Monocyte (primary cell): ENCODE measurements around the gene CFAP36.

GRCh38 chr2:54466841-54467489, 10.8 kb downstream of the SPTBN1 start:
- PRO-cap, 2 experiments = no peak in any of the 2 experiments

DNA sequence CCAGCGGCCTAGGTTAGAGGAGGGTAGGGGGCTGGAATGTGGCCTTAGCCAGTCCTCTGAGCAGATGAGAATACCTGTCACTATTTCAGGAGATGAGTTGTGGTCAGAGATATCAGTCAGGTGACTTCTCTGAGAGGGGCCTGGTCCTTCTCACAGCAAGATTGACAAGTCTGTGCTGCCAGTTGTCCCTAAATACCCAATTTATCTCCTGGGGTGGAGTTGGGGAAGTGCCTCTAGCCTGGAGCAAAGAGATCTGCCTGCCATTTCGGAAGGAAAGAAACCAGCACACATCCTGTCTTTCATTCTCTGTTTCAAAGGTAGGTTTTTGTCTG, 13.5 kb downstream of the SPTBN1 start:
- PRO-cap, 2 experiments = no peak in any of the 2 experiments

GRCh38 chr2:54570727-54571568, 114.8 kb downstream of the SPTBN1 start:
- PRO-cap, 2 experiments = peak in 1 of 2 experiments; most common plus-strand start chr2:54571174 (in 1)

DNA sequence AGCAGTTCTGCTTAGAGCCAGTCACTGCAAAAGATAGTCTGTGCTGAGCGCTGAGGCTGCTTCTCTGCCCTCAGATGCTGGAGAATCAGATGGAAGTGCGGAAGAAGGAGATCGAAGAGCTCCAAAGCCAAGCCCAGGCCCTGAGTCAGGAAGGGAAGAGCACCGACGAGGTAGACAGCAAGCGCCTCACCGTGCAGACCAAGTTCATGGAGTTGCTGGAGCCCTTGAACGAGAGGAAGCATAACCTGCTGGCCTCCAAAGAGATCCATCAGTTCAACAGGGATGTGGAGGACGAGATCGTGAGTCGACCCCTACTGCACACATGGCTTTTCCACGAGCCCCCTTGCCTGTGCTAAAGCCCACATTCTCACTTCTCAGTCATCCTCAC, 78.3 kb upstream of the EML6 start:
- PRO-cap, 2 experiments = no peak in any of the 2 experiments

DNA sequence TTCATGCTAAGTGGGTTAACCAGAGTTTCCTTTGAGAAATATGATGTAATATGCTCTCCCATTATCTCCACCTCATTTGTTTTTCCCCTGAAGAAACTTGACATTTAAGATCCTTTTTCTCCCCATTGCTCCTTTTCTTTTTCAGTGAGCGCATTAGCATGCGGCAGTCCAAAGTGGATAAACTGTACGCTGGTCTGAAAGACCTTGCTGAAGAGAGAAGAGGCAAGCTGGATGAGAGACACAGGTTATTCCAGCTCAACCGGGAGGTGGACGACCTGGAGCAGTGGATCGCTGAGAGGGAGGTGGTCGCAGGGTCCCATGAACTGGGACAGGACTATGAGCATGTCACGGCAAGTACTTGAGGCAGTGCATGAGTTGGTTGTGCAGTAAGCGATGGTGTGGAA, 74.6 kb upstream of the EML6 start:
- PRO-cap, 2 experiments = no peak in any of the 2 experiments

- PRO-cap, 2 experiments = no peak in any of the 2 experiments
Observed at GRCh38 chr2:54668155-54668638, 55.3 kb upstream of the EML6 start.

DNA sequence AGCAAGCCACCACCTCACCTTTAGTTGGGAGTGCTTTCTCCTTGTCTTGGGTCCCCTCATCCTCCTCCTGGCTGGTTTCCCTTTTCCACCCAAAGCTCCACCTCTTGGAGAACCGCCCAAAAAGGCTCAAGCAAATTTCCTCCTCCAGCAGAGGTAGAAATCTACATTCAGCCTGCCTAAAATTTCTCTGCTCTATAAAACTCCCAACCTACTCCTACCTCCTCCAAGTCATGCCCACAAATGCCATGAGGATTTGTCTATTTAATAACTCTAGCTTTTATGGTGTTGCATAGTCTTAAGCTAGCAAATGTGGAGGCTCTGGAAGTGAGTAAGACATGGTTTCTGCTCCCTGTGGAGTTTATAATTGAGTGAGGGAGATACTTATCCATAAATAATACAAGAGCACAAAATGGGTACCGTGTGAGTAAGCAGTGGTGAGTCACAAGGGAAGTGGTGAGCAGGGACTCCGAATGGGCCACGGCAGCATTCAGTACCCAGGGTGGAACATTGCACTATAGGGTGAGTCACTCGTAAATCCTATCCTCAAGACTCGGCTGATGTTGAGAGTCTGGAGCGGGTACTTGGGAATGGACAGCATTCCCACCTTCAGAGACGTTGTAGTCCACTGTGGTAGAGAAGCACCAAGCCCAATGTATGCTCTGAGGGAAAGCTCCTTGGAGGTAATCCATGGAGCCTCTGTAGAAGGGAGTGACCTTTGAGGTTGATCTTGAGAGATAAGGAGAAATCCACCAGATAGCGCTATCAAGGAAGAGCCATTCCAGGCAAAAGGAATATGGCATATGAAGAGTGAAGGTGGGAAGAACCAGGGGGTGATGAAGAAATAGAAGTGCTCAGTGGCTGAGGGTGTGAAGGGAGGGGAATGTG, 146.2 kb downstream of the RTN4 start:
- PRO-cap, 2 experiments = no peak in any of the 2 experiments

DNA sequence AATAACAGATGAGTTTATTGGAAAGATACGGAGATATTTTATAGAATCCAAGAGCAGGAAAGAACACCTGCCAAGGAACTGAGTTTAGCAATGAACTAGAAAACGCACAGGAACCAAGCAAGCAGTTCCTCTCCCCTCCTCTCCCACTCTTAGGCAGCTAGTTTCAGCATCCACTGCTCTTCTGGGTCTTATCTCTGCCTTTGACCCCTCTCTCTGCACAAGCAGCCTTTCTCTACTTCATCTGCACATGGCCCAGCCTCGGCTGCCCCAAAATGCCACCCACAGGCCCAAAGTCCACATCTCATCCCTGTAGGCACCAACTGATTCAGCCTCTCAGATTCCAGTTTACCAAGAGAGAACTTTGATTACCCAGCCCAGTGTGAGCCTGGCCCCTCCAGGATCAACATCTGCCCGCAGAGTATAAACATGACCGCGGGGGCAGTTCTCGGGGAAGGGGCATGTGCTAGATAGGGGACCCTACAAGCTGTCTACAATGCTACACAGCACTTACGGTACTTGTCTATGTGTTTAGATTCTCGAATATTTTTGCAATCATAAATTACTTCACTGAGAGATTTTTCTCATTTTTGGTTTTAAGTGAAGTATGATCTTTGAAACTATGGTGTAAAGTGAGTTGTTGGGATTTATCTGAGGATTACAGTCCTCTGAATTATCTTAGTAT, 141.7 kb downstream of the RTN4 start:
- PRO-cap, 2 experiments = no peak in any of the 2 experiments

- PRO-cap, 2 experiments = peak in 2 of 2 experiments; most common minus-strand start chr2:55006972 (in 1)
Observed at GRCh38 chr2:55006793-55007708, 43.2 kb downstream of the RTN4 start.

- PRO-cap, 2 experiments = peak in 2 of 2 experiments; most common plus-strand start chr2:55010286 (in 1); most common minus-strand start chr2:55010113 (in 1)
Observed at GRCh38 chr2:55009756-55010757, 40.2 kb downstream of the RTN4 start.

DNA sequence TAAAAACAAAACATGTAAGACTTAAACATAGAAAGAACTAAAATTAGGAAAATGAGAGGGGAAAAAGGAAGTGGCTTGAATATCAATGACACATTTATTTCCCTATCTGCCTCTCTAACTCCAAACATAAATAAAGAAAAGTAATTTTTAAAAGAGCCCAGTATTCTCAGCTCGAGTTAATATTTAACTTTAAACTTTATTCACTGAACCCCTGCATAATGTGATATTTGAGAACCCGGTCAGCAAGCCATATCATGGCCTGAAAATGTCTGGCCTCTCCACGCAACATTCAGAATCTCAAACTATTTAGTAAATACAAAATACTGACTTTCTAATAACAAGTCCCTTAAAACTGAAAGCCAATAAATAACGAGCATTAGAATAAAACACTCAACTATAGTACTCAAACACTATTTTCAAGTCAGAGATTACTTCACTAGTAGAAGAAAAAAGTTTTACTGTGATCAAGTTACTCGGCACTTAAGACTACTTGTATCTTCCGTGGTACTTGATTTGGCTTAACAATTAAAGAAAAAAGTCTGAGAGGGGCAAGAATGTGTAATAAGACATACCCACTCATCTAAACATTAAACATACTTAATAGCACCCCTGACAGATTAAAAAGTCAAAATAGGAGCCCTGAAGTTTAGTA, 38.4 kb downstream of the RTN4 start:
- PRO-cap, 2 experiments = peak in 1 of 2 experiments; most common minus-strand start position 295 of the sequence (in 1)

GRCh38 chr2:55014920-55015455, 35.3 kb downstream of the RTN4 start:
- PRO-cap, 2 experiments = peak in 1 of 2 experiments; most common minus-strand start chr2:55015139 (in 1)

DNA sequence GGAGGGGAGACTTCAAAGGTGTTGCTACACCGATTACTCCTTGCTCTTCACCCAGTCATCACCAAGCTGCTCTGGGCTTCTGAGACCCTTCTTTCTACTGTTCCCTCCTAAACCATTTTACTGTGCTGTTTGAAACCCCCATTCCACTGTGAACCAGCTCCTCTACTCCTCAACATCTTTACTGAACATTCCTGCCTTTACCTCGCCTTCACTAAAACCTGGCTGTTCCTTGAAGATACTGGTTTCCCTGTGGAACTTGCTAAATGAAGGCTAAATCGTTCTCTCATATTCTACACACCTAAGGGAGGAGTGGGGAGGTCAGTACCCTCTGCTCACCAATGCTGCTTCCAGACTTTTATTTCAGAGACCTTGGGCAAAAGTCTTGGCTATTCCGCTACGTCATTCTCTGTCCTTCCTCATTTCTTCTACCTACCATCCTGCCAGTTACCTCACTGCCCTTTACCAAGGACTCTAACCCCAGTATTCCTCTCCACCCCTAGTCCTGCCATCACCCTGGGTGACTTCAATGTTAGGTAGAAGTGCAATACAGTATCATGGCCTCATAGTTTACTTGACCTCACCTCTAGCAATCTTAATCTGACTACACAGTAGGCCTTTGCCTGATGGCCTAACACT, 27.9 kb downstream of the RTN4 start:
- PRO-cap, 2 experiments = peak in 2 of 2 experiments; most common minus-strand start position 346 of the sequence (in 1)

DNA sequence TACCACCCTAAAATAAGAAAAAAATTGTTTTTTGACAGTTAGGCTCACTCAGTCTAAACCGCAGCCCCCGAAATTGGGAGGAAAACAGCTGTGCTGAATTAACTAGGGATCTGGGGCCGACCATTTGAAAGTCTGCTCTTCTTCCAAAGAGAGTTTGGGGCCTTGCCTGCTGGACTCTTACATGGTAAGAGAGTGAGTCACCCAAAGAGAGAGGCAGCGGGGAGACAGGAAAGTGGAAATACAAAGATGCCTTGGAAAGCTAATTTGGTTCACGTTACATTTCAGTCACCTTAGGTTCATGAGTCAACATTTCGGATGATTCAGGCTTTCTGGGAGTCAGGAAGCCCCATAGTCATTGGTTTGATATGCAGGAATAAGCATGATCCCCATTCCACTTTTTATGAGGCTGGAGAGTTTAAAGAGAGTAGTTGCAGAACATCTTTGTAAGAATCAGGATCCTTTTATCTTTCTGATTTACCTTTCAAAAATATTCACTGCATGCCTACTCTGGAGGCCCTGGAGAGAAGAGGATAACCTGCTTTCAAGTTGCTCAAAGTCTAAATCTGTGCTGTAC, 910 bp upstream of the RTN4 start:
- PRO-cap, 2 experiments = peak in 1 of 2 experiments; most common plus-strand start position 149 of the sequence (in 1); most common minus-strand start position 117 of the sequence (in 1)

GRCh38 chr2:55097402-55098149, 47.3 kb upstream of the RTN4 start:
- PRO-cap, 2 experiments = no peak in any of the 2 experiments

DNA sequence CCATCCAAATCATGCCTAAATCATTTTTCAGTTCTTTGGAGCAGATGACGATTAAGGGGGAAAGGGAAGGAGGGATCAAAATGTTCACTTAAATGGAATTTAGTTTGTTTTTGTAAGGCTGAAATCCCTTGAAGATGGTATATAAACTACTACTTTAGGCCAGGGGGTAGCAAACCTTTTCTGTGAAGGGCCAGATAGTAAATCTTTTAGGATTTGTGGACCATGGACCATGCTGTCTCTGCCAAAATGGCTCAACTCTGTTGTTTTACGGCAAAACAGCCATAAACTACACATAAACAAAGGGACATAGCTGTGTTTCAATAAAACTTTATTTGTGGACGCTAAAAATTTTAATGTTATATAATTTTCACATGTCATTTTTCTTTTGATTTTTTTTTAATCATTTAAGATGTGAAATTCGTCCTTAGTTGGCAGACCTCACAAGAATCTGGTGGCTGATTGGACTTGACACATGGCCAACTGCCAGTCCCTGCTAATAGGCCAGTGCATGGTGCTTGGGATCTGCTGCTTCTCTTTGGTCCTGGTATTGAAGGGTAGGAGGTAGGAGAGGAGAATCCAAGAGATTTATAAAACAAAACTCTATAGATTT, 52.0 kb upstream of the RTN4 start:
- PRO-cap, 2 experiments = no peak in any of the 2 experiments

DNA sequence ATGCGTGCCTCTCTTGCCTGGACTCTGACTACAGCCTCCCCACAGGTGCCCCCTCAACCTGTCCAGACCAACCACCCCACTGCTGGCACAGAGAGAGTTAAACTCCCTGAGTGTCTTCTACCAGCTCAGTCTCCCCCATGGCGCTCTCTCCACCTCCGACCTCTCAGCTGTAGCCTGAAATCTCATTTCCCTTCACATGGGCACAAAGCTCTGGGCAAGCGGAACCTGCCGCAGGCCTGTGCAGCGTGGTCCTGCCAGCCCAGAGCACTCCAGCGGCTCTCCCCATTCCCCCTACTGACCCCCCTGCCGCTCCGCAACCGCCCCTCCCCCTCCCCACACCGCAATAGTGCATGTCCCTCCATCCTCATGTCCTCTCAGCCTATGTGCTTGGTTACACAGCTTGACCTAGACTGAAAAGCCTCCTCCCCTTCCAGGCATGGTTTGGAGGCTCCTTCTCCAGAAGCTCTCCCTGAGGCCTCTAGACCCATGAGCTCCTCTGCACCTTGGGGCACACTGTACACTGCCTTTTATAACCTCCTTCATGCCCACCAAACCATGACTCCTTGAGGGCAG, 87.4 kb upstream of the RTN4 start:
- PRO-cap, 2 experiments = no peak in any of the 2 experiments

DNA sequence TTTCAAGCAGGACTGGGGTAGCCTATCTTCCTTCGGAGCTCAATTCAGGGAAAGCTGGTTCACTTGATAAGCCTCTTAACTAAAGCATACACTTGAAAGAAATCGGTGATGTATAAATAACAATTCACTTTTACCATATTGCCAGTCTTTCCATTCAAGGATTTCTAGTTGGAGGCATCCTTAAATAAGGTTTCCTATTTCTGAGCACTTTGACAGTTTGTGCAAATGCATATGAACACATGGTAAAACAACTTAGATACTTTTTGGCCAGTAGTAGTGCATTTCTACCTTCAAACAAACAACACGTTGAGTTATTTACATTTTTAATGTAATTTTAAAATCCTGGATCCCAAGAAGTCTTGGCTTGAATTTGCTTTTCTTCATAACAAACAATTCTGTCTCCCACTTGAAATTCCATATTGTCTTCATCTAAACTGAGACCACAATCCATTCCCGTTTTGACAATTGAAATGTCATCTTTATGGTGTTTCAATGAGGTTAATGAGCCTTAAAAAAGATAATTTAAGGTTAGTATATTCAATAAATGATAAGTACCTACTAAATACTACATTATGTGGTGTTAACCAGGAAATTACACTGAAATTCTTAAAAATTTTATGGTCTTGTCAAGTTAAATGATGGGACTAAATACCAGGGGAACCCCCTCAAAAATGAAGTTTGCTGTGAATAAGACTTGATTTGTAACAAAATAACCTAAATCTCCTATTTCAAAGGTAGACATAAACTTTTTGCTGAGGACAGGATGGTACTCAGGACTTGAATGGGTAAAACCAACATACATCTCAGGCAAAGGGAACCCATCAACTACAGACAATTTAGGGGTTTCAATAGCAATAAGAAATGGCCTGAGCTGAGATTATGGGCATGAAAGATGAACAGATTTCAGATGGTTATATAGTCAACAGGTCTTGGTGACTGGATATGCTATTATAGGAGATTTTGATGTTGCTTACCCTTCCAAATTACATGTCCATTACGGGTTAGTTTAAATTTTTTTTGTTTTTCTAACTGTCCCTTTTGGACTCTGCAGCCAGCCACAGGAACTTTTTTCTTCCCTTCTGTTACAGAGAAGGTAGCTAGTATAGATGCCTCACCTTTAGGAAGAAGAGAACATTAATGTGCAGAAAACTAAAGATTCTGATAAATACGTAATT, 4.2 kb downstream of the RPS27A start:
- PRO-cap, 2 experiments = no peak in any of the 2 experiments

- PRO-cap, 2 experiments = peak in 1 of 2 experiments; most common plus-strand start chr2:55420077 (in 1)
Observed at GRCh38 chr2:55420055-55420531, 437 bp upstream of the CCDC88A start.

DNA sequence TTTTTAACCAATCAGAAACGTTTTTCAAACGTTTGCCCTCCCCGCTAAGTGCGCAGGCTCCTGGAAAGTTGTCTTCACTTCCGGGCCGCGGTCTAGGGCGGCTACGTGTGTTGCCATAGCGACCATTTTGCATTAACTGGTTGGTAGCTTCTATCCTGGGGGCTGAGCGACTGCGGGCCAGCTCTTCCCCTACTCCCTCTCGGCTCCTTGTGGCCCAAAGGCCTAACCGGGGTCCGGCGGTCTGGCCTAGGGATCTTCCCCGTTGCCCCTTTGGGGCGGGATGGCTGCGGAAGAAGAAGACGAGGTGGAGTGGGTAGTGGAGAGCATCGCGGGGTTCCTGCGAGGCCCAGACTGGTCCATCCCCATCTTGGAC, at the start of gene CFAP36:
CFAP36 (plus strand) TSS at position 197 of the 373 bp plus-strand sequence.
- PRO-cap, 2 experiments = peak in 2 of 2 experiments; most common plus-strand start position 192 of the sequence (in 1)